Measurements from ENCODE around the genes MPI and GOLGA6D.

DNA sequence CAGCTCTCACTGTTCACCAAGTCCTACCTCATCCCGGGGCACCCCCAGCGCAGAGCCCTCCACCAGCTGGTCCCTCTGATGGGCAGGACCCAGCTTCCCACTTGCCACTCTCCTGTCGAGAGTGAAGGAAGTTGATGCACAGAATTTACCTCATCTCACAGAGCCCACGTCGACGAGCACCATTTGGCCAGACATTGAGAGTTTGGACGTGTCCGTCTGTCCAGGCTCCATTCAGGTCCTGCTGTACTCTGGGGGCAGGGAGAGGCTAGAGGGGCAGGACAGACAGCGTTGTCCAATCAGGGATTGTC lies 20.0 kb upstream of the CLK3 start:
- PRO-cap, result no peak
- RAMPAGE, long total RNA, 3 experiments, result no peak in any of the 3 experiments

- PRO-cap, result no peak
- RAMPAGE, long total RNA, 3 experiments, result no peak in any of the 3 experiments
Observed at GRCh38 chr15:74623412-74623826, 7.8 kb downstream of the CLK3 start.

DNA sequence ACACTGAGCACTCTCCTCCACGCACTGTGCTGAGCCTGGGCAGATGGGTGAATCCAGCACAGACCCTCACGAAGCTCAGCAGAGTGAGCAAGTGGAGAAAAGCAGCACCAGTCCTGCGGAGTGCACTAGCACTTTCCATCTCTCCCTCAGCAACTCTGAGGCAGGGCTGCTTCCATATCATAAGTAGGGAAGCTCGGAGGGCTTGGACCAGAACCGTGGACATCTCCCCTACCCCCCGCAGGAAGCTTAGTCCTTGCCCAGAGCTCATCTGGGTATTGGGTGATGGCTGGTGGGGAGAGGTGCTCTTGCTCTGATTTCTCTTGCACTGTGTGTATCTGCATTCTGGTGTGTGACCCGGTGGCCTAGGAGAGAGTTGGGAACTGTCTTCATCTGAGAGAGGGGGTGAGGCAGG lies 9.7 kb downstream of the CLK3 start:
- PRO-cap, result no peak
- RAMPAGE, long total RNA, 3 experiments, result no peak in any of the 3 experiments

- PRO-cap, result no peak
- RAMPAGE, long total RNA, 3 experiments, result no peak in any of the 3 experiments
Observed at GRCh38 chr15:74630239-74631434, 15.0 kb downstream of the CLK3 start.

- PRO-cap, result no peak
- RAMPAGE, long total RNA, 3 experiments, result no peak in any of the 3 experiments
Observed at GRCh38 chr15:74782883-74783748, 1.2 kb downstream of the CSK start.

DNA sequence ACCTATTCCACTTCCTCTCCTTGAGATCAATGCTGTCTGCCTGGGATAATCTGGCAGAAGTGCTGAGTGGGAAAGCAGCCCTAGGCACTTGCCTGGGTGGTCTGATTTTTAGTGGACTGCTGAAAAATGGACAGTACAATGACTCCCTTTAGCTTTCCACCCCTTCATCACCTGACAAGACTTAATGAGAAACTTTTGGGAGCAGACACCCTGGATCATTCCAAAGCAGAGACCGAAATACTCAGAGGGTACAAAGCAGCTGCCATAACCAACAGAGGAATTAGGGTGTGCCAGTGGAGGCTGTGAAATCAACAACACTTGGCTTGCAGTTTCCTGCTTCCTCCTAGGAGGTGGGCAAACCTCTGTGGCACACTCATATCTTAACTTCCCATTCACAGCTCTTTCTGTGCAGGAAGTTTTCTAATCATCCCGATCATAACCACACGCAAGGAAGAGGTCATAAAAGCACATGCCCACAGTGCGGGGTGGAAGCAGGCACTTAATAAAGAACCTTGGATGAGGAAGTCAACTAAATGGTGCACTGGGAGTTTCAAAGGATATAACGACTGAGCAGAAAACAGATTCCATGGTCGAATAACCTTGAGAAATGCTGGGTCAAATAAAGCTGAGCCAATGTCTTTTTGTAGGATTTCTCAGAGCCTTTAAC lies 5.2 kb downstream of the SCAMP2 start:
- PRO-cap, result no peak
- RAMPAGE, long total RNA, 3 experiments, result no peak in any of the 3 experiments

- PRO-cap, result unidirectional peak, plus-strand start at chr15:74890011; unidirectional peak, plus-strand start at chr15:74890042; unidirectional peak, minus-strand start at chr15:74890620
- RAMPAGE, long total RNA, 3 experiments, result start-site peak on the plus strand in 3 of 3 experiments, at chr15:74890052-74890067 at its widest, 77 to 151 reads per replicate
Observed at GRCh38 chr15:74889694-74891041, at the start of gene MPI. TSS of gene MPI (plus strand) at chr15:74890042.

DNA sequence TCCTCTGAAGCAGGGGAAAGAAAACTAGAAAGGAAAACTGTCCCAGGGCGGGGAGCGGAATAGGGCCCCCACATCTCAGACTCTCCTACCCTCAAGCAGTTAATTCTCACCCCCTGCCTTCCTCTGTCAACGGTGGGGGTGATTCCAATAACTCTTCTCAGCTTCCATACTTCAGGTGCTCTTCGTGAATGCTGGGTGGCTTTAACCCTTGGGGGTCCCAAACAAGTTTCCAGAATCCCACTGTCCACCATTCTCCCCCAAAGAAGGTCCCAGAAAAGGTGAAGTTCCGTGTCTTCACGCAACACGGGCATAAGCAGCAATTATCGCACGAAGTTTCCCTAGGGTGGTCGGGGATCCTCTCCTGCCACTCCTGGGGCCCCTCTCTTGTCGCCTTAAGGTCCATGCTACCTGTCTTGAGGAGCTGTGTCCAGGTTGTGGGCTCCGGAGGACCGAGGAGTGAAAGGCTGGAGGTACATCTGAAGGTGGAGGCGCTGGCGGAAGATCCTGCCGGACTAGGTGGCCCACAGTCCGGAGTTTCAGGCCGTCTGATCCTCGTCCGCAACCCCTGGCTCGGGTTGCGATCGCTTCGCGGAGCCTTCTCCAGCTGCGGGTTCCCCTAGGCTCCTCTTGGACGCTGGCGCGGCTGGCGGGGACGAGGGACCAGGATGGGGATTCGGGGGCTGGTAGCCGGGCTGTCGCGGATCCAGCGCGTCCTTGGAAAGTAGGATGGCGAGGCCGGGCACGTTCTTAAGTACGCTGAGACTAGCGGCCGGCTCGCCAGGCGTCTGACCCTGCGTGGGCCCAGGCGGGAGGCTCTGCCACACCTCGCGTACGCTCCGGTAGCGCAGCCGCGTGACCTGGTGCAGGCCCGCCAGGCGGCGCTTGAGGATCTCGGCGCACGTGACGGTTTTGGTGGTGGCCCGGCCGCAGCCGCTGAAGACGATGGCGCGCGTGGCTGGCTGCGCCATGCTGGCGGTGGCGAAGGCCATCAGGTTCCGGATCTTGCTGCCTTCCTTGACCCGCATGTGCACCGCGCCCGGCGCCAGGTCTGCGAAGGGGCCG lies 793 bp downstream of the RPP25 start:
- PRO-cap, result no peak
- RAMPAGE, long total RNA, 3 experiments, result no peak in any of the 3 experiments

GRCh38 chr15:74958058-74959017 lies 1.8 kb upstream of the RPP25 start:
- PRO-cap, result bidirectional peak, plus-strand start at chr15:74958529, minus-strand start at chr15:74958394; unidirectional peak, minus-strand start at chr15:74958593
- RAMPAGE, long total RNA, 3 experiments, result no peak in any of the 3 experiments

GRCh38 chr15:74961117-74962243 lies 4.9 kb upstream of the RPP25 start:
- PRO-cap, result no peak
- RAMPAGE, long total RNA, 3 experiments, result no peak in any of the 3 experiments

DNA sequence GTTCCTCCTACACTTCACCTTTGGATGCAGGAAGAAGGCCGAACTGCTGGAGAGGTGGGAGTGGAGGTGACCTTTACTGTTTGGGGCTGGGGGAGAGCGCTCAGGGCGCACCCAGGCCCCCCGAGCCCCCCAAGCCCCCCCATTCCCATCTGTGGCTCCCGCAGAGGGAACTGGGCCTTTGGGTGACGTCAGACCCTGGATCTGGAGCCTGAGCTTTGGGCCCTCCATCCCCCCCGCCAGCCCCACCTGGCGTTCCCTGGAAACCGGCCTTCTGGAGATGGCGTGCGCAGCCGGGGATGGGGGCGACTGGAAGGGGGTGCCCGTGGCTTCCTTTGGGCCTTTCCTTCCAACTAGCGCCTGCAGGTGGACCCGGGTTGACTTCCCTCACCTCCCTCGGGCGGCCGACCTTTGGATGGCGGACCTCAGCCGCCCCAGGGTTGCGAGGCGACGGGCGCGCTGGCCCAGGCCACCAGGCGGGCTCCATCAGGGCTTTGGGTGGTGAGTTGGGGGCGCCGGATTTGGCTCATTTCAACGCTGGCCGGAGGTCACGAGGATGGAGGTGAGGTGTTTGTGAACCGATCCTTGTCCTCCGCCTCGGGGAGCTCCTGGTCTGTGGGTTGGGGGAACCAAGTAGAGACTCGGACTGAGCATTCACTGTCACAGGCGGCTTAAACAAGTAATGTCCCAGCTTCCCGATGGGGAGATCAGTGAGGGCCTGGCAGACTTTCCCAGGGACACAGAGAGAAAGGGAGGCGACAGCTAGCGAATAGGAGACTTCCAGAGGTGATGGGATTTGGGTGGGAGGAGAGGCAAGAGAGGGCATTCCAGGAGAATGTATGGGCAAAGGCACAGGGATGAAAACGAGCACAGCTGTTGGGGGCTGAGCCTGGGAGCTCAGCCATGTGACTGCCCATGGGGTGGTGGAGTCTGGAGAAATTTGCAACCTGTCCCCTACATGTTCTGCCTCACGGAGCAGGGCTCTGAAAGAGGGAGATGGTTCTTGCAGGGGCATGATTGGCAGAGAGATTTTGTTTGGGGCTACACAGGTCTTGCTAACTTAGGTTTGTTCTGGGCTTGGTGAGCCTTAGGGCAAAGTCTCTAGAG lies 751 bp downstream of the SCAMP5 start:
- PRO-cap, result no peak
- RAMPAGE, long total RNA, 3 experiments, result no peak in any of the 3 experiments

GRCh38 chr15:75019504-75020391 lies 3.6 kb upstream of the PPCDC start:
- PRO-cap, result no peak
- RAMPAGE, long total RNA, 3 experiments, result no peak in any of the 3 experiments

DNA sequence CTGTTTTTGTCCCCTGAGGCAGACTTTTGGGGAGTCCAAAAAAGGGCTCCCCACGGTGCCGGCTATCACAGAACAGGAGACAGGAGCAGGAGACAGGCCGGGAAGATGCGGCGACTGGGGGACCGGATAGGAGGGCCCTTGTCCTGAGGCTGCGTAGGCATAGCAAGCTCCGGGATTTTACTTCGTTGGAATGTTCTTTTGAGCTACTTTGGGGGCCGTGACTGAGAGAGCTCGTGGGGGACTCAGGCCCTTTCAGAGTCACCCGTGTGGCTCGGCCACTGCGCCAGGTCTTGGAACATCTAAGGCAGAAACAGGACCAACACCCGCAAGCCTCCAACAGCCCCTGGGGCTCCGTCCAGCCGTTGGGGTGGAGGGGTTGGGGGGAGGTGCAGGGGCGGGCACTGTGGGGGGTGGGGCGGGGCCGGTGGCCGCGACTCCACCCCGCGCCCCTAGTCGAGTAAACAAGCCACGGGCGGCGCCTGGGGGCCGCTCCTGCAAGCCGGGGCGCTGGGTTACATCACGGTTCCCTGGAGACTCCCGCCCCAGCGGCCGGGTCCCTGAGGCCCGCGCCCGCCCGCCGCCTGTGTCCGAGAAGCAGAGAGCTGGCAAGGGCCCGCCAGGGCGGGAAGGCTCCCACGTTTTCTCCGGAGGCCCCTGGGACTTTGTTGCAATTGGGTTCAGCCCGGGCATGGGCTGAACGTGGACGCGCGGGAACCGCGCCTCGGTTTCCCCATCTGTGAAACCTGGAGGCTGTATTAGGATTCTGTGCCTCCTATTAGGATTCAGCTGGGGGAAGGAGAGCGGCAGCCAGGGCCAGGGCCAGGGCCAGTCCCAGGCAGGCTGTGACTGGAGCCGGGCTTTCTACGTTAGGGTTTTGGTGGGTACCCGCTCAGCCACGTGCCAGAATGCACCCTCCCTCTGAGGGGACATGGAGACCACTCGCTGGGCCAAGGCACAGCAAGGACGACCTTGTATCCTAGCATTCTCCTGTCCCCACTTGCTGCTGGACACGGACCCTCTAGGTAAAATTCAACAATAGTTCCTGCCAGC lies 23.2 kb upstream of the C15orf39 start:
- PRO-cap, result no peak
- RAMPAGE, long total RNA, 3 experiments, result no peak in any of the 3 experiments

- PRO-cap, result no peak
- RAMPAGE, long total RNA, 3 experiments, result no peak in any of the 3 experiments
Observed at GRCh38 chr15:75282398-75282979, at the start of gene GOLGA6D. TSS of gene GOLGA6D (plus strand) at chr15:75282835.

DNA sequence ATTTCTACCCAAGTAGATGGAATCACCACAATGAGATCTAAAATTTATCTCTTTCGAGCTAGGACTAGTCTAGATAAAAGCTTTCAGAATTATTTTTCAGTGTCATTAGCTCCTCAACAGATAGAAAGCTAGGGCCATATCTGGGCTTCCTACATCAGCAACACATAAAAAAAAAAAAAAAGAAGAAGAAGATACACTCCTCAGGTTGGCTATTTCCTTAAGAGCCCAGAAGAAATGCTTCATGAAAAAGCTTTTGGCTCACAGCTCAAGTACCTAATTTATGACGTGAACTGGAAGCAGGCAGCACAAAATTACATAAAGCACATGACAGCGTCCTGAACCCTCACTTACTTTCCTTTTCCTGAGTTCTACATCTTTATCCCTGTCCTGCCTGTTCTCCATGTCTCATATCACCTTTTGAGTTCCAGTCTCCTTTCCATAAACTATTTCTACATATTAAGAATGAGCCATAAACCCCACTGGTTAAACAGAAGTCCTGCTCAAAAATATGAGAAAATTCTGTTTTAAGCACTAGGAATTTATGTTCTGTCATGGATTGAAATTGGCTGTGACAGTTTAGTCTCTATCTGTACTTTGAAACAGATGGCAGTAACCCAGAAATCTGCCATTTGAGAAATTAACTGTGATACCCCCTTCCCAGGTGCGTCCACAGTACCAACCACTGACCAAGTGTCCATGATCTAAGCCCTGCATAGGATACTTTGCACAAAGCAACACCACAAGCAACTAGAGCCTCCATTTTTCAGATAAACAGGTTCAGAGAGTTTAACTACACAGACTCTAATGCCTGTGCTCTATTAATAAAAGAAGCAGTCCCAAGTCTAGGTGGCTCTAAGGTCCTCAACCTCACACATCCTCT lies 23.2 kb upstream of the MAN2C1 start:
- PRO-cap, result no peak
- RAMPAGE, long total RNA, 3 experiments, result no peak in any of the 3 experiments

- PRO-cap, result bidirectional peak, plus-strand start at chr15:75455957, minus-strand start at chr15:75455815
- RAMPAGE, long total RNA, 3 experiments, result no peak in any of the 3 experiments
Observed at GRCh38 chr15:75455694-75456512, 4.4 kb upstream of the SIN3A start.

GRCh38 chr15:75649688-75650370 lies 2.1 kb downstream of the SNX33 start:
- PRO-cap, result no peak
- RAMPAGE, long total RNA, 3 experiments, result no peak in any of the 3 experiments

- PRO-cap, result no peak
- RAMPAGE, long total RNA, 3 experiments, result no peak in any of the 3 experiments
Observed at GRCh38 chr15:75653418-75653881, 5.7 kb downstream of the SNX33 start.

GRCh38 chr15:75671688-75672600 lies 24.2 kb downstream of the SNX33 start:
- PRO-cap, result no peak
- RAMPAGE, long total RNA, 3 experiments, result no peak in any of the 3 experiments

GRCh38 chr15:75723089-75723484 lies 754 bp upstream of the ODF3L1 start:
- PRO-cap, result no peak
- RAMPAGE, long total RNA, 3 experiments, result no peak in any of the 3 experiments

All from gastrocnemius medialis (tissue), 3 donors.